Endothelial cell (in vitro differentiated cells): ENCODE results near the genes OPN1MW3, TEX28, PLXNA3, UBL4A and CTAG1B.

GRCh38 chrX:154028747-154029215, 9.1 kb upstream of the IRAK1 start:
- PRO-cap: no peak

DNA sequence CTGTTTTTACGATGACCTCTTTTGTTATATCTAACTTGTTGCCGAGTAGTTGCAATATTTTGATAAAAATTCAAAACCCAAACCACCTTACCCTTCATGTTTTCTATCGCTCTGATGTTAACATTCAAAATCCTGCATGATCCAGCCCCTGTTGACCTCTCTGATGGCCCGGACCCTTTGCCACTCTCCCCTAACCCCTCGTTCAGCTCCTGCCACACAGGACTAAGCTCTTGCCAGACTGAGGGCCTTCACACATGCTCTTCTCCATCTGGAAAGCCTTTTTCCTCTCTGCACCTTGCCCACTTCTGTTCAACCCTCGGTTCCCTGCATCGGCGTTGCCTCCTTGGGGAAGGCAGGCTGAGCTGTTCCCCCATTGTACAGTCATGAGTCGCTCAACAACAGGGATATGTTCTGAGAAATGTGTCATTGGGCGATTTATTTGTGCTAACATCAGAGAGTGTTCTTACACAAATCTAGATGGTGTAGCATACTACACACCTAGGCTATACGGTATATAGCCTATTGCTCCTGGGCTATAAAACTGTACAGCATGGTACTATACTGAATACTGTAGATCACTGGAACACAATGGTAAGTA, 21.2 kb downstream of the MECP2 start:
- PRO-cap: no peak

GRCh38 chrX:154257218-154257672, at the start of gene OPN1MW3:
Gene OPN1MW3 (plus strand): TSS chrX:154257582.
- PRO-cap: no peak

DNA sequence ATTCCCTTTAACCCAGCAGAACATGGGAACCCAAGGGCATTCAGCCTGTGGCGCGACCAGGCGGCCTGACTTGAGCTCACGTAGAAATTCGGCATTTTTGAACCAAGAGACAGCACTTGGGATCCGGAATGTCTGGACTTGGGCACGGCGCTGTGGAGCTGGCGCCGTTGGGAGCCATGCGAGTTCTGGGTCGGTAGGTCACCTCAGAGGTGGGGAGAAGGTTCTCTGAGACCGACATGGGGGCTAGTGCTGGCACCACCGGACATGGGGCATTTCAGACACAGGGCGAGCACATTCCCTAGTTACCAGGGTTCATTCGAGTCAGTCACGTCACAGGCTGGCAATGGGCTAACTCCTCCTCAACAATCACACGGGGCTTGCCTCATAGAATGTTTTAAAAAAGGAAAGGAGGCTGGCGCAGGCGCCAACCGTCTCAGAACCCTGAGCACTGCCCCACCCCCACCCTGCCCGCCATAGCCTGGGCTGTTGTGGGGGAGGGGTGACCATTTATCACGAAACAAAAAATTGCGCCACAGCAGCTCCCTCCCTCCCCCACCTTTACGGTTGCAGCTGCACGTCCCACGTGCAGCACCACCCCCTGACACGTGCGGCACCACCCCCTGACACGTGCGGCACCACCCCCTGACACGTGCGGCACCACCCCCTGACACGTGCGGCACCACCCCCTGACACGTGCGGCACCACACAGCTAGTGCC, at the start of gene TEX28:
Gene TEX28, minus strand, starts transcription at position 297 of the 717 bp plus-strand sequence.
- PRO-cap: no peak

- PRO-cap: no peak
Observed at GRCh38 chrX:154326914-154327960, 31.6 kb downstream of the TKTL1 start.

DNA sequence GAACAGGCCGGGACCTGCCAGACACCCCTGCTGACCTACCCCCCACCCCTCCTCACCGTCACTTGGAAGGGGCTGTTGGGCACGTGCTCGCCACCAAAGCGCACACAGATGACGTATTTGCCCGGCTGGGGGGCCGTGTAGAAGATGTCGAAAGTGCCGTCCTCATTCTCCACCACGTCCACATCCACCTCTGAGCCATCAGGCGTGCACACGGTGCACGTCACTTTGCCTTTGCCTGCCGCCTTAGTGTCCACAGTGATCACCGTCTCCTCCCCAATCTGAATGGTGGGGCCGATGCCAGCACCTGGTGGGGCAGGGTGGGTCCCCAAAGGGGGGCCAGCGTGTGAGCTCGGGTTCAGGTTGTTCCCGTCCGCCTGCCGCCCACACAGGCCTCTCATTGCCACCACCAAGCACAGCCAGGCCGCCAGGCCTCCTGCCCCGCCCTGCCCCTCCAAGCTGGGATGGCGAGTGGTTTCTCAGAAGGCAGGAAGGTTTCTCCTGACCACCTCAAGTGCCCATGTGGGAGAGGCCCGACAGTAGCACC, 19.6 kb downstream of the FLNA start:
- PRO-cap: no peak

GRCh38 chrX:154360492-154360846, 14.0 kb downstream of the FLNA start:
- PRO-cap: no peak

DNA sequence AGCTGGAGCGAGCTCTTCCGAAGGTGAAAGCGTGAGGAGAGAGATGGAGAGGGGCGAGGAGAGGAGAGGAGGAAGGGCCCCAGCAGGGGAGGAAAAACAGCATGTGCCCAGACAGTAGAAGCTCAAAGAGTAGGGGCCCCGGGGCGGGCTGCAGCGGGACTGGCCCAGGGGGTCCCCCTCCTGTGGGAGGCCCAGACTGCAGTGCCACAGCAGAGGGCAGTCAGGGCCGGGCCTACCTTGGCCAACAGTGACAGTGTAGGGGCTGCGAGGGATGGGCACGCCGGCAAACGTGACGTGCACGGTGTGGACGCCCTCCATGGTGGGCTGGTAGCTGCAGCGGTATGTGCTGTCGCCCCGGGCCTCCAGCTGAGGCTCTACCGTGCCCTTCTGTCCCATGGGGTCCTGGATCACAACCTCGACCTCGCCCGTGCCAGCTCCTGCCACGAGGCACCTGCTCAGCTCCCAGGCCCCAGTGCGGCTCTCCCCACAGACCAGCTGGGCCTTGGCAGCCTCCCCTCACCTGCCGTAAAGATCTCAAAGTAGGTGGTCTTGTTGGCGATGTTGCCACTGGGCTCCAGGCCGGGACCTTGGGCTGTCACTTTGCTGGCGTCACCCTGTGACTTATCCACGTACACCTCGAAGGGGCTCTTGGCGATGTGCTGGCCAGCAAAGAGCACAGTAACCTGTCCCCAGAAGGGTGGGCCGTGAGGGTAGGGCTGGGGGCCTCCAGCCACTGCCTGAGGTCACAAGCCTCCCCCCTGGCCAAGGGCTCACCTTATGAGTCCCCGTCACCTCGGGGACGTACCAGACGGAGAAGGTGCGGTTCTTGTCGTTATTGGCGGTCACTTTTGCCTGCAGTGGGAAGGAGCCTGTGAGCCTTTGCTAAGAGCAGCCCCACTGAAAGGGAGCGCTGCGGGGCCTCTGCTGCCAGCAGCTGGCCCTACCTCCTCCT, 8.4 kb downstream of the FLNA start:
- PRO-cap: no peak

- PRO-cap: bidirectional peak, plus-strand start at chrX:154371521, minus-strand start at chrX:154371217
Observed at GRCh38 chrX:154371407-154372004, 2.9 kb downstream of the FLNA start.

DNA sequence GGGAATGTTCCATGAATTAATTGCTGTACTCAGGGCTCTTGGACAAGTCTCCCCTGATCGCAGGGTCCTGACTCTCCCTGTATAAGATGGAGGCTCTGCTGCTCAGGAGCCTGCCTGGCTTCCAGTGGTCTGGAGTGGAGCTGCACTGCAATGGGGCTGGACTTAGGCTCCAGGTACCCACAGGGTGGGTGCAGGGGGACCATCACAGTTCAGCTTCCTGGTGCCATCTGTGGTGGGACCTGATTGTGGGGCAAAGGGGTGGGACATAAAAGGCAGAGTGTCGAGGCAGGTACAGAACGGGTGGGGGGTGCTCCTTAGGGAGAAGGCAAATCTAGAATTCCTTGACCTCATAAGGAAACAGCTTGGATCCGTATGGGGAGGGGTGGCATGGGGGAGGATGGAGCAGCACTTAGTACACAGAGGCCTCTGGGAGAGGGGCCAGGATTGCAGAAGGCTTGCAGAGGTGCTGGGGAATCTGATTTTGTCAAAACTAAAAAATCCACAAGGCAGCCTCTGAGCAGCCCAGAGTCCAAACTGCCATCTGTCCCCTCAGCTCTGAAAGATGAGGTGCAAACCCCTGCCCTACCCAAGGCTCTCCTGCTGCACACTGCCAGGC, 2.2 kb upstream of the FLNA start:
- PRO-cap: no peak

DNA sequence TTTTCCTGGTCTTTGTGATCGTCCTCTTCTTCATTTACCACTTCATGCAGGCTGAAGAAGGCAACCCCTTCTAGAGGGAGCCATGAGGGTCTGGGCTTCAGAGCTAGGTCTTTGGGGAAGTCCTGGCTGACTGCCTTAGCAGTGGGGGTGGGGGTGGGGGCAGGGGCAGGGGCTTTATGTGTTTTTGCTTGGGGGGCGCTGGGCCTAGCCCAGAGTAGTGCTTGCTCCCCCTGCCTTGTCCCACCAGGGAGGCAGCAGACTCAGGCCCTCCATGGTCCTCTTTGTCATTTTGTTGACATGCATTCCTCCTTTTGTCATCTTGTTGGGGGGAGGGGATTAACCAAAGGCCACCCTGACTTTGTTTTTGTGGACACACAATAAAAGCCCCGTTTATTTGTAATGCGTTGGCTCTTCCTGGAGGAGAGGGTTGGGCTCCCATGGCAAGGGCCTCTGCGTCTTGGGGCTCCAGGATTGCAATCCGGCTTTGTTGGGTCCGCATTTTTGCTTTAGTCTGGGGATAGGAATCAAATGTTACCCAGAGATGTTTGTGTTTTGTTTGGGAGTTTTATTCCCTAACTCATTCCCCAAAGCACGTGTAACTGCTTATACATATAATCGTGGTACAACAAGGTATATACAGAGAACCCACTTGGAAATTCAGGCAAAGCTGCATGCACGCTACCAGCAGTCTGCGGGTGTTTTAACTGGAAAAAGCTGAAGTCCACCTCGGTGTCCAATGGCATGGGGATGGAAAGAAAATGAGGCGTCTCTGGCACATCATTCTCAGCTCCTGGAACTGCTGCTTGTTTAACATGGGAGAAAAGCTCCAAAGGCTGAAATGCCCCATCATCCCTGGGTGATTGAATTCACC, 2.3 kb downstream of the EMD start:
- PRO-cap: no peak

DNA sequence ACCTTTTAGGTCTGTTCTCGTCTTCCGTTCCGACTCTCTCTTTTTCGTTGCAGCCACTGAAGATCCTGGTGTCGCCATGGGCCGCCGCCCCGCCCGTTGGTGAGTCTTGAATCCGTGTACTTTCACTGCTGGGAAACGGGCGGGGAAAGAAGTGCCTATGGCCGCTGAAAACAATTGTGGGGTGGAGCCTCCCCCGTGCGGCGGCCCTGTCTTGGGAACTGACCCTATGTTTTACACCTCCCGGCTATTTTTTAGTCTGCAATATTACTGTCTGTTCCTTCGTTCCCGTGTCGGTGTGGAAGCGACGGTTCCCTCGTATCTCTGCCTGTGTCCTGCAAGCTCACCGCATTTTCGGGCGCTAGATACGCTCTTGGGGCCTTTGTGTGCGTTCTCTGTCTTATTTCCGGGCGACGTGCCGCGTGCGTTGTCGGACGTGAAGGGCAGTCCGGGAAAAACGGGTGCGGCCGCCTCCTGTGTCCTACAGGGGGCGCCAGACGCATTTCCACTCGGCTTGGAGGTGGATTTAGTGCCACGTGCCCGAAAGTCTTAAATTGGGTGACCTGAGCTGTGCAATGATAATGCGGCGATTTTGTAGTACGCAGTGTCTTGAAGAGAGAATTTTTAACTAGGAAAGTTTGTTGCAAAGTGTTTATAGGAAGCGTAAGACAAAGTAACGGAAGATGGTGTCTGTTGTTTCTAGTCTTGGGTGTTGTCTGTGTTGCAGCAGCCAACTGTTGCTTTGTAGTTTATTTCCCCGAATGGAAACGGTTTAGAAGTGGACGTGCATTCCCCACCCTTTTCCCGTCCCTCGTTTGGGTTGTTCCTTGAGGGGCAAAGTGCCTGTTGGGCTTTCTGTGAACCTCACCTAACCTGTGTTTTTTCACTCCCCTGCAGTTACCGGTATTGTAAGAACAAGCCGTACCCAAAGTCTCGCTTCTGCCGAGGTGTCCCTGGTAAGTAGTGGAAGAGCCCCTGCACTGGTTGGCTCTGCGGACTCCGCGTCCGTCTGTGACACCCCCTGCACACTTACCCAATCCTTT, 587 bp downstream of the RPL10 start:
- PRO-cap: bidirectional peak, plus-strand start at position 279 of the sequence, minus-strand start at position 414 of the sequence

- PRO-cap: no peak
Observed at GRCh38 chrX:154445416-154446155, 1.6 kb downstream of the FAM50A start.

- PRO-cap: bidirectional peak, plus-strand start at chrX:154458281, minus-strand start at chrX:154458202
Observed at GRCh38 chrX:154457561-154458444, at the start of gene PLXNA3. Gene PLXNA3 (plus strand): TSS chrX:154458281.

- PRO-cap: no peak
Observed at GRCh38 chrX:154472829-154473546, 6.1 kb downstream of the LAGE3 start.

DNA sequence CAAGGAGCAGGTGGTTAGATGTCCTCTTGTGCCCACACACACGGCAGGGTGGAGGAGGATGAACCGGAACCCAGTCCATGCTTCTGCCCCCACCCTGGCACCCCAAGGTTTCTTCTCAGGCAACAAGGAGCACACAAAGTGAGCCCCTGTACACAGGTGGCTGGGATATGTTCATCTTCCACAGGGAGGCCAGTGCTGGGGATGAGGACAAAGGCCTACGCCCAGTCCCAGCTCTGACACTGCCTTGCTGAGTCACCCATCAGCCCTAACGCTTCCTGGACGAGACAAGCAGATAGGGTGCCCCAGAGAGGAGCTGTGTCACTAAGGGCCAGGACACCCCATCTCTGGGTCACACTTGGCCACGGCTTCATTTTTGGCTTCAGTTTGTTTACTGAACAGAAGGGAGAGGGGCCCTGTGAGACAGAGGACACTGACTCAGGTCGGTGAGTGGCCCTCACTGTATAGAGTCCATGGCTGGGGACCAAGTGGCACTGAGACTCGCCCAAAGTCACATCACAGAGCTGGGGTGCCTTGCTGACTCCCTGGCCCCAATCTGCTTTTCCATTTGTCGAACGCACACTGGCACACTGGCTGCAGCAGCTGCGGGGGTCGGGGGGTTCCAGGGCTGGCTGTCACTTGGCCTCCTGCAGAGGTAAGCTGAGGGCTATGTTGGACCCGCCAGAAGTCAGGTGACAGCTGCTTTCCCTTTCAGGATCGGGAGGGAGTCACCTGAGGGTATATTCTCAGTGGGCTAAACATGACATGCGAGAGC, 1.8 kb downstream of the UBL4A start:
- PRO-cap: no peak

DNA sequence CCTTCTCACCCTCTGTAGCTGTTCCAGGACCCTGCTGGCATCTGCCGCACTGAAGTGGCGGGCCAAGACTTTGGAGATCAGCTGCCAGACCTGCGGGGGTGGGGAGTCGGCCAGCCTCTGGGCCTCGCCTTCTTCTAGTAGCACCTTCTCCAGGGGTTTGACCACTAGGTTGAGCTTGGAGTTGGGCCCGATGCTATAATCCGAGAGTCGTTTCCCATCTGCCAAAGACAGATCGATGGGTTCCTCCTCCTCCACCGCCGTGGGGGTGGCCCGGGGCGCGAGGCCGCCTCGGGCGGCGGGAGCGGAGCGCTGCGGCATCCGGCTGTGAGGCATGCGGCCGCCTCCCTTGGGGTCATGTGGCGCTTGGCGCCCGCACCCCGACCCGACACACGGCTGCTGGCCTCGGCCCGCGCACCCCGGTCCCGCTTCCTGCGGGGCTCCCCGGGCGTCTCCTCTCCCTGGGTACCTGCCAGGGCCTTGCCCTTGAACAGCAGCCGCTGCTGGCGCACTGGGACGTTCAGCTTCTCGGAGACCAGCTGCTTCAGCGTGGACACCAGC, 574 bp downstream of the UBL4A start:
- PRO-cap: no peak

- PRO-cap: no peak
Observed at GRCh38 chrX:154486320-154487309, at the start of gene UBL4A. Gene UBL4A (minus strand): TSS chrX:154486615.

DNA sequence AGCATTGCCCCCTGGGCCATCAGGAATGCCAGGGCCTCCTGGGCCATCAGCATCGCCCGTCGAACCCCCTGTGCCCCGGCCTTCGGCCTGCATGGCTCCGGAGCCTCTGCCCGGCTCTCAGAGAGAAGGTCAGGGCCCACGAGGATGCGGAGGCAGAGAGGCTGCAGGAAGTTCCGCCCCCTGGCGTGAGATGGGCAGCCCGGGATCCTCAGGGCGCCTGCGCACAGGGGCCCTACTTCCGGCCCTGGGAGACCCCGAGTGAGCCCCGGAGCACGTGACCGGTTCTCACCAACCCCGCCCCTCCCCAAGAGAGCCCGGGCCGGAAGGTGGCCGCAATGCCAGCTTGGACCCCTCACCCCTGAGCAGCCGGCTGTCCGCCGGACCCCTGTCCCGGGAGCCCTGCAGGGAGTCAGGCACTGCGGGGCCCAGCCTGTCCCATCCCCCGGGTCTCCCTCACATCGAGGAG, at the start of gene CTAG1B:
Gene CTAG1B, minus strand, starts transcription at position 157 of the 466 bp plus-strand sequence.
- PRO-cap: no peak

- PRO-cap: no peak
Observed at GRCh38 chrX:154802104-154802531, 3.2 kb downstream of the MPP1 start.